Heart (tissue), 3 donors: ENCODE results near the gene TRPM8.

DNA sequence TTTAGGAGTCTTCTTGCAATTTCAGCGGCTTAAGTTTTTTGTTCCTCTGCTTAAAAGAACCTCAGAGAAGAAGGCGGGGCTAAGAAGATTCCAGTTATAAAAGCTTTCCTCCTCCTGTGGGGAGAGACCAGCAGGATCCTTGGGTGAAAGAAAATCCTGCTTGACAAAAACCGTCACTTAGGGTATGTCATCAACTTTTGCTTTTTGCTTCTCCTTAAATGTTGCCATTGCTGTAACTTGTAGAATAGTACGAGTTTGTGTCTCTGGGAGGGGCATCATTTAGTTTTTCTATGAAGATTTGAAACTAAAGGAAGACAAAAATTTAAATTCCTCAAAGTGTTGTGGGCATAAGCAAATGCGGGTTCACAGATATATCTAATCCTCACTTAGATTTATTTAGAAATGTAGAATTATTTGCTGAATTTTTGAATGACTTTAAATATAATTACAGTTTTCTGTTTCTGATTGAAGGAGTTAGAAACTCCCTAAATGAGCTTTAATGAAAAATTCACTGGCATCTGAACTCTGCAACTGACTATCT lies at the start of gene TRPM8:
Gene TRPM8, plus strand, starts transcription at position 123 of the 541 bp plus-strand sequence.
- RAMPAGE, long total RNA, 2 experiments, result no peak in any of the 2 experiments

GRCh38 chr2:234025335-234025944 lies 25.1 kb upstream of the SPP2 start:
- RAMPAGE, long total RNA, 2 experiments, result no peak in any of the 2 experiments

GRCh38 chr2:234032324-234032883 lies 18.1 kb upstream of the SPP2 start:
- RAMPAGE, long total RNA, 2 experiments, result no peak in any of the 2 experiments

- RAMPAGE, long total RNA, 2 experiments, result no peak in any of the 2 experiments
Observed at GRCh38 chr2:234164379-234165199, 114.1 kb downstream of the SPP2 start.

GRCh38 chr2:234252674-234253156 lies 202.2 kb downstream of the SPP2 start:
- RAMPAGE, long total RNA, 2 experiments, result no peak in any of the 2 experiments

- RAMPAGE, long total RNA, 2 experiments, result no peak in any of the 2 experiments
Observed at GRCh38 chr2:234269746-234270276, 219.3 kb downstream of the SPP2 start.

GRCh38 chr2:234291468-234292513 lies 205.1 kb downstream of the ARL4C start:
- RAMPAGE, long total RNA, 2 experiments, result no peak in any of the 2 experiments

GRCh38 chr2:234323112-234323608 lies 173.7 kb downstream of the ARL4C start:
- RAMPAGE, long total RNA, 2 experiments, result no peak in any of the 2 experiments

DNA sequence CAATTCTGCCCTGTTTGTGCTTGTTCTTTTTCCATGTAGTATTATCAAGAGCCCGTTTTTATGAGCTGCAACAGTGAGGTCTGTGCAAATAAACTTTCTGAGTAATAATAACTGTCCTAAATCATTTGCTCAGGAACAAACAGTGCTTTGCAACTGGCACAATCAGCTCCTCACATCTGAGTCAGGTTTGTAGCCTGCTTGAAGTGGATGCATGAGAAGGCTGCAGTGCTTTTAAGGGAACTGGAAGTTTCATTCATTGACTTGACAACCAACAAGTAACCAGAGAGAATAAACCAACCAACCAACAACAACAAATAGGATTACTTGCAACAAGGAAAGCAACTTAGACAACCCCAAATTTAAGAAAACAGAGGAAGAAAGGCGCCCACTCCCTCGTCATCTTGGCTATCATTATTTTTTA lies 127.9 kb downstream of the ARL4C start:
- RAMPAGE, long total RNA, 2 experiments, result no peak in any of the 2 experiments

GRCh38 chr2:234446226-234446781 lies 50.6 kb downstream of the ARL4C start:
- RAMPAGE, long total RNA, 2 experiments, result no peak in any of the 2 experiments

DNA sequence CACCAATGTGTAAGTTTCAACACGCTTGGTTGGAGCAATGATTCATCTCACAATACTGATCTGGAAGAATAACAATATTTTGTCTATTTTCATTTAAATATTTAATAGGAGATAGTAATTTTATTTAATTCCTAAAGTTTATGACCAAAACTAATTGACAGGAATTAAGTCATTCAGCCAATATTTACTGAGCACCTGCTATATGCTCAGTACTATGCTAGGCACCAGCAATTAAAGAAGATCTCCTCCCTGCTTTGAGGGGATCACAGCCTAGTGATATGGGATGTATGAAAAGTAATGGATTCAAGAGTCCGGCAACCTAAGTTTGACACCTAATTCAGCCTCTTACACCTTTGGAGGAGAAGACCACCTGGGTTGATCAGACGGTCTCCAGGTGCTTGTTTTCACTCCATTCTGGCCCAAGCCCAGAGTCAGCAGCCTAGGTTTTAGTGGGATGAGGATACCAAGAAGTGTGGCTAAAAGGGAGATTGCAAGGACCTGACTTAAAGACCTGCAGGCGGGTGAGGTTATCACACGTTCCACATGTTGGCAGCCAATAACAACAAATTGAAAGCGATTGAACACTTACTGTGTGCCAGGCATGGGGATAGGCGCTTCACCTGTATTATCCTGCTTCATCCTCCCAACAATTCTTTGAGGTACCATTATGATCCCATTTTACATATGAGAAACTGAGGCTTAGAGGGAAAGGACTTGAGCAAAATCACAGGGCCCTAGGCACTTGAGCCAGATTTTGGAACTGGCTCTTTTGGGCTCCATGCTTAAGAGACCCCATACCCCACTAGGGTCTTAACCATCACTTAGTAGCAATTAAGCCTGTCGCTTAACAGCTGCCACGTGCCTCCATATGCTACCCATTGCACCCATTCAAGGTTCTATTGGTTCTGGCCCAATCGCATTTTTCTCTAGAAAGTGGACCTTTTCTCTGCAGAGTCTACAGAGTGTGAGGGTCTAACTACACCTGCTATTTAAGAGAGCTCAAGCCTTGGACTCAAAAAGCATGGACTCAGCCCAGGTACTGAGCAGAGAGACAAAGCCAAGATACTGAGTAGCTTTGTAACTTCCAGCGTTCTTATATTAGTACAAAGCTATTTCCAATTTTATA lies 5.0 kb downstream of the ARL4C start:
- RAMPAGE, long total RNA, 2 experiments, result no peak in any of the 2 experiments

DNA sequence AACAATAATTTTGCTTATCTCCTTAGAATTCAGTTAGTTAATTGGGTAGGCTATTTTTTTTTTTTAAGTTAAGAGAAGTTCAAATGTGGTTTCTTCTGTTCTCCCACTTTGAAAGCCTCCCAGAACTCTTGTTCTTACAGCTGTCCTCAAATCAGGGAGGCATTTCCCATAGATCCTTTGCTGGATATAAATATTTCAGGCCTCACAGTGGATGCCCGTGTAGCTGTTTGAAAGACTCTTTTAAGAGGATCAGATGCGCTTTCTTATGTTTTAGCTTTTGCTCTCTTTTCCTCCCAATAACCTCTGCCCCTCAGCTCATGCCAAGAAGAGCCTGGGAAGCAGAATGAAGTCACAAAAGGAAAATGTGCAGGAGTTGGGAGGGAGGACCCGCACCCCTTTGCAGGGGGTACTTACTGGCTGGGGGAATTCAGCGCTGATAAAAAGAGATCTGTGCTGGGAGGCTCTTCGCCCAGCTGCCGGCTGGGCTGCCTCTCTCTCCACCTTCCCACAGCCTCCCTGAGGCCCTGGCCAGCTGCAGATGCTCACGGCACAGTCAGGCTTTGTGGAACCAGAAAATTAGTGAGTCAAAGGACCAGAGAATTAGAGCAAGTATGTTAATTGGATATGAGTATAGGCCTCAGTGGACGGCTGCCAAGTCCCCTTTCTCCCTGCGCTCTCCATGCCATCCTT lies 181.9 kb upstream of the SH3BP4 start:
- RAMPAGE, long total RNA, 2 experiments, result no peak in any of the 2 experiments

GRCh38 chr2:234949807-234950405 lies 1.9 kb upstream of the SH3BP4 start:
- RAMPAGE, long total RNA, 2 experiments, result no peak in any of the 2 experiments

GRCh38 chr2:234953273-234954225 lies 1.7 kb downstream of the SH3BP4 start:
- RAMPAGE, long total RNA, 2 experiments, result no peak in any of the 2 experiments

GRCh38 chr2:234991979-234992317 lies 40.1 kb downstream of the SH3BP4 start:
- RAMPAGE, long total RNA, 2 experiments, result no peak in any of the 2 experiments

- RAMPAGE, long total RNA, 2 experiments, result no peak in any of the 2 experiments
Observed at GRCh38 chr2:234995119-234996352, 43.7 kb downstream of the SH3BP4 start.

DNA sequence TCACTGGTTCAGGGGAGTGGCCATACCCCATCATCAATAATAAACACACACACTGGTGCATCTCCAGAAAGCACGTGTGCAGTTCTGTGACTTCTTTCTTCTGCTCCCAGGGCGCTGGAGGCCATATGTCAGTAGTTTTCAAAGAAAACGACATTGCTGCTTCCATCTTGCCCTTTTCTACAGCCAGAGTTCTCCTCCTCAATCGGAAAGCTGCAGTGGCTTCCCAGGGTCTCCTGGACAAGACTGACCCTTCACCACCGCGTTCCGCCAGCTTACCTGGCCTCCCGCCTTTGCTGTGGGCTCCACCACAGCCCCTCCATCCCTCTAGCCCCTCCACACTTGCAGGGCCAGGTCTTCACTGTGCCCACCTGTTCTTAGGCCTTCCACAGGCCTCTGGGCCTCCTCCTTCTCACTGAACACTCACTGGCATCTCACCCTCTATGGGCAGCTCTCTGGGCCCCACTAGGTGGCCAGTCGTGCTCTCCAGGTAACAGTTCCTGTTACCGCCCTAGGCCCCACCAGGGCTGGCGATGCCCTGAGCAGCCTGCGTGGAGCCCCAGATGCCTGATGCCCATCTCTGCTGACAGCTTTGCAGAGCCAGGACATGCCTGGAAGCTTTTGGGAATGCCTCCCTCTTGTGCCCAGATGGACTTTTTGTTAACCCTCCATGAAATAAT lies 79.6 kb downstream of the SH3BP4 start:
- RAMPAGE, long total RNA, 2 experiments, result no peak in any of the 2 experiments

DNA sequence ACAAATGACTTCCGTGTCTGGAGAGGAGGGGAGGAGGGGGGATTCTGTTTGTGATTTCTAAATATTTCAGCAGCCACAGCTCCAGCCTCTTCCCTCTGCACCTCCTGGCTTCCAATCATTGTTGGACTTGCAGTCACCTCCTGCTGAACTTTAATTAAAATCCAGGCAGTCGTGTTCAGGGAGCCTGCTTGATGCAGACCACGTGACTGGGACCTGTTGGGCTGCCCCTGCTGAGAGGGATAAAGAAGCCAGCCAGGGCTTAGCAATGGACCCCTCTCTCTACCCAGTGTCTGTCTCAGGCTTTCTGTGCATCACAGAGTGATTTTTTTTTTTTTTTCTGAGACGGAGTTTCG lies 115.1 kb downstream of the SH3BP4 start:
- RAMPAGE, long total RNA, 2 experiments, result no peak in any of the 2 experiments

- RAMPAGE, long total RNA, 2 experiments, result no peak in any of the 2 experiments
Observed at GRCh38 chr2:235576976-235578207, 83.5 kb downstream of the AGAP1 start.

- RAMPAGE, long total RNA, 2 experiments, result no peak in any of the 2 experiments
Observed at GRCh38 chr2:235634826-235635426, 141.1 kb downstream of the AGAP1 start.